ENCODE measurements around the gene CRYBA1.

DNA sequence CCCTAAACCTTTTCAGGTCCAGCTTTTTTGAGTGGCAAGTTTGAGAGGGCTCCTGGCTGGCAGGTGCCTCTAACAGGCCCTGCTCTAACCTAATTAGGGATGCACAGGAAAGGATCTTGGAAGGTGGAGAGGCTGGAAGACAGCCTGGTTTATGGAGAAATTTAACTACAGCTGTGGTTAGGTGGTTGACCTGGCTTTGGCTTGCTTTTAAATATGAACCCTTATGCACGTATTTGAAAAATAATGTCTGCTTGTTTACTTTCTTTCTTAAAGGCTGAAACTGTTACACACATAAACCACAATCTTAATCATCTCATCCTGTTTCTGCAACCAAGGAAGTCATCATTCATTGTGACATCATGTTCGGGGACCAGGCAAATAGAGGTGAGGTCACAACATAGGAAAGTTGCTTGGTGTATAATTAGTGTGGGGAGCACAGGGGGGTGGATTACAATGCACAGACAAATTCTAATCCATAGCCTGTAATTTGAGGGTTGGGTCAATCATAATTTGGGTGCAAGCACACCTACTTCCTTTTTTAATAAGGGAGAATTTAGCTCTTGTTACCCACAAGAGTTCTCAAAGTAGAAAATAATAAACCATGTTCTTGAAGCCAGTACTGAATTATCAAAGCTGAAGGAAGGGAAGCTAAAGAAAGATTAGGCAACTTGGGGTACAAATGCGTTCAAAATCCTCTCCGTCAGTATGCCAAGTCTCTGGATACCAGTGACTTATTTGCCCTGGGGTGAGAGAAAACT is 23.2 kb upstream of the DHRS13 start:
- PRO-cap: no peak

GRCh38 chr17:28937183-28938236 is 13.8 kb downstream of the PHF12 start:
- PRO-cap: no peak

DNA sequence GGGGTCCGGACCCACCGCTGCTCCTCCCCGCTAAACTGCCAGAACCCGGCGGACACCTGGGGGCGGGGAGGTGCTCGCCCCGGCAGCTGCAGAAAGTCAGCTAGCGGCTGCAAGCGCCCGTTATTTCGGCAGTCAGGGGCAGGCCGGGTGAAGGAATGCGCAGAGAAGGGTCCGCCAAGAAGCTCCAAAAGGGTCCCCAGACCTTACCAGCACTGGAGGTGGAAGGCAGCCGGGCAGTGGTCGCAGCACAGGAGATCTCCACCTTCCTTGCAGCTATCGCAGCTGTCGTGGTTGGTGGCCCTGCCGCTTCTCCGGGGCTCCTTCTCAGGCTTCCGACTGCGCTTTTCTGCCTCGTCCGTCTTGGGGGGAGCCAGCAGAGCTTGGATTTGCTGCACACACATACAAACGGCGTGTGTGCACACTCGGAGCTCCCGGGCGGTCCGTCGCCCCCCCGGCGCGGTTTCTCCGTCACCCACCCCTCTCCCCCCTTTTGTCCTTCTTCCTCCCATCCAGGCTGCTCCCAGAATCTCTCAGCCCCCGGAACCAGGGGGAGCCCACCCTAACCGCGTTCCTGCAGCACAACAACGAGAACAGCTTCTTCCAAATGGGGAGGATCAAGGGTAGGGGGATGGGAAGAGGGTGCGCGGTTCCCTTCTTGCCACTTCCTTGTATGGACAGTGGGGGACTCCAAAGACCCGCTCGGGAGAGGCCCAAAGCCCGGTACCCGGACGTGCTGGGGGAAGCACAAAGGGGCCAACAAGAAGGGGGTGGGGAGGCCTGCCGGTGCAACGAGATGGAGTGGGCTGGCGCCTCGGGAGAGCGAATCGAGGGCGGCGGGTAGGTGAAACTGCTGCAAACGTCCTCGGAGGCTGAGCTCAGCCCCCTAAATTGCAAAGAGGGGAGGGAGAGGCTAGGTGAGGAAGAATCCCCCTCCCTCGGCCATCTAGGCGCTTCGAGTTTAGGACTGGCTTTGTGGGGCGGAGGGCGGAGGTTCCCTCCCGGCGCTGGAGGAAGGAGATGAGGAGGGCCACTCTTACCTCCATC is 1.1 kb downstream of the PHF12 start:
- PRO-cap: bidirectional peak, plus-strand start at position 41 of the sequence, minus-strand start outside the sequence; bidirectional peak, plus-strand start at position 759 of the sequence, minus-strand start at position 586 of the sequence

- PRO-cap: no peak
These were observed 23.7 kb downstream of the SEZ6 start for GRCh38 chr17:28981928-28982763.

DNA sequence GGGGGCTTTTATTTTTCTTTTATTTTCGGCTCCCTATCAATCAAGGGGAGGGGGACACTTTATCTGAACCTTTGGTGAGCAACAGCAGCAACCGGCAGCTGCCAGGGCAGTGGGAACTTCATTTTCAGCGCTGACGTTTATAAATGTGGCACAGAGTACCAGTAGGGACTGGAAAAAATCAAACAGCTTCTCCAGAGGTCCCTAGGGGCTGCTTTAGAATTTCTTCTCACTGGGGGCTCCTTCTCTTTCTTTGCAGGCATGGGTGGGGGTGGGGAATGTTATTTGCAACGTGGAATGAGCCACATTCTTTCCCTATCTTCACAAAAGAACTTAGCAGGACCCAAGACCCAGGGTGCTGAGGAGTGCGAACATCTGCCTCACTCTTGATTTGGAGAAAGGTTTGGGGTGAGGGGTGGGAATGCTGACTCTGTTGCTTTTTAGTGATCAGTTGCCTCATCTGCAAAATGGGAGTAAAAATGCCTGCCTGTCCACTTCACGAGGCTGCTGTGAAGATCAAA is 10.9 kb upstream of the PIPOX start:
- PRO-cap: bidirectional peak, plus-strand start at position 380 of the sequence, minus-strand start at position 142 of the sequence

DNA sequence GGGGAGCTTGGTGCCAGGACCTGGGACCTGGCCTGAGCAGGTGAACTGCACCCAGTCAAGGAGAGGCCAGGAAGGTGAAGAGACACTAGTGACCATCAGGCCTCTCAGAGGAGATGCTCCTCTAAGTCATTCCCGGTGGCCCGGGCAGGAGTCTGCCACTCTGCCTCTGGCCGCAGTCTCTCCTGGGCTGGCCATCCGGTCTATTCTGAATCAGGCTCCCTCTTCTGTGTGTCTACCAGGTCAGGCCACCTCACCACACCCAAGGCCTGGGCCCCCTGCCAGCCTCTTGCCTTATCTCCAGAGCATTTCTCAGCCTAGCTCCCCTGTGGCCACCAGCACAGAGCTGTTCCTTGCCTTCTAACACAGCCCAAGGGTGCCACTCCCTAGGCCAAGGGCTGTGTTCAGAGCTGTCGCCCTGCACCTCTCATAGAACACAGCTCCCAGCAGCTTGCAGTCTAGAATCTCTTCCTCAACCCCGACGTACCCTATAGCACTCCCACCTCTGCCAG is 55.3 kb downstream of the MYO18A start:
- PRO-cap: no peak

DNA sequence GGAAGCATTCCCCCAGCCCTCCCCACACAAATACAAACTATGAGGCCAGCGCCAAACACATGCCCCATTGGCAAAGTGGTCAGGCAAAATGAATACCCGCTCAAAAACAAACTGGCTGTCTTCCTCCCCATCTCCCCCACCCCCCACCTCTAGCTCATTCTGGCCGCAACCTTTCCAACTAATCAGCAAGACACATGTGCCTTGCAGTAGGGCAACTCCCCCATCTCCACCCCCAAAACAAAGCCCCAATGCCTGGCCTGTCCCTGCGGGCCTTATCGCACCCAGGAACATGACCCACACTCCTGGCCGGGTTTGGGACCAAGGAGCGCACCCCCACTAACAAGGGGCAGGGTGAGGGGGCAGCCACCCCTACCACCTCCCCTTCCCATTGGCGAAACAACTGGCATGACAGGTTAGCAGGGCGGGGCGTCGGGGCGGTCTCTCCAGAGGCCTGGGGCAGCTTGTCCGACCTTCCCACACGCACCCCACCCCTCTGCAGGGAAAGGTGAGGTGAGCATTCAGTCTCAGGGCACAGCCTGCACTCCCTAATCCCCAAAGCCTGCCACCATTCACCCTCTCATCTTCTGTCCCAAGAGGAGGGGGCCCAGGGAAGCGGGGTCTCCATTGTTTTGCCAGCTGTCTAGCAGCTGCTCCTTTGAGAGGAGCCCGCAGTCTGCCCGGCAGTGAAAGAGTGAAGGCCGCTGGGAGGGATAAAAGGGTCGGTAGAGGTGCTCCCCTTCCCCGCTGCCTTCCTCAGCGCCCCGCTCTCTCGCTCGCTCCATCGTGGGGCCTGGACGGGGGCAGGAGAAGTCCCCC is 860 bp downstream of the MYO18A start:
- PRO-cap: bidirectional peak, plus-strand start at position 479 of the sequence, minus-strand start at position 314 of the sequence; unidirectional peak, plus-strand start at position 669 of the sequence

DNA sequence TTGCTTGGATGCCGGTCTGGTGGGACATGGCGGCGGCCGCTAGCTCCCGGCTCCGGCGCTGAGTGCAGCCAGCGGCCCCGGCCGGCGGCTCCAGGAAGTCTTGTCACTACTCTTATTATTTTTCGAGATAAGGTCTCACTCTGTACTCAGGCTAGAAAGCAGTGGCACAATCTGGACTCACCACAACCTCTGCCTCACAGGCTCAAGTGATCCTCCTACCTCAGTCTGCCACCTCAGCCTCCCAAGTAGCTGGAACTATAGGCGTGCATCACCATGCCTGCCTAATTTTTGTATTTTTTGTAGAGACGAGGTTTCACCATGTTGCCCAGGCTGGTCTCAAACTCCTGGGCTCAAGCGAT is 24.2 kb upstream of the MYO18A start:
- PRO-cap: no peak

DNA sequence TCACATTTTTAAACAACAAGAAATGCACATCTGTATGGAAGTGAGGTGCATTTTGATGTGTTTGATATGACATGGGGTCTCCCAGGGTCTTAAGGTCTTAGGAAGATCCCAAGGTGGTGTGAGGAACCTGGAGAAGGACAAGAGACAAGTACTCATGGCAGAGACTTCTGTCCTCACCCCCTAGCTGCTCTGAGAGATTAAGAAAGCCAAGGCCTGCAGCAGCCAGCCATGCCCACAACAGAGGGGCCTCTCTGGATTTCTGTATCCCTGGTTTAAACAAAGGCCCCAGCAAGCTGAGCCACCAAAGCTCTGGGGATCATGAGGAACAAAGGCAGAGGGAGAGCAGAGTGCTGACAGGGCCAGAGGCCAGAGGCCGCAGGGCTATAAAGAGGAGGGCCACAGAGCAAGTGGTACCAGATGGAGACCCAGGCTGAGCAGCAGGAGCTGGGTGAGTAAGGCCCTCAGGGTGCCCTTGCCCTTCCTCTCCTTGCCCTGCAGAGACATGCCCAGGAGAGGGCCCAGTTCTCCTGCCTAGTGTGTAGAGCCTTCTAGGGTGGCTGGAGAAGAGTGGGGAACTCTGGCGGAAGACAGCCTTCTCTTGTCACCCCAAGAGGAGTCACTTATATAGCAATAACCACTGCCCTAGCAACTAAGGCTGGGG is at the start of gene CRYBA1:
CRYBA1 (plus strand) TSS at position 413 of the 661 bp plus-strand sequence.
- PRO-cap: no peak

DNA sequence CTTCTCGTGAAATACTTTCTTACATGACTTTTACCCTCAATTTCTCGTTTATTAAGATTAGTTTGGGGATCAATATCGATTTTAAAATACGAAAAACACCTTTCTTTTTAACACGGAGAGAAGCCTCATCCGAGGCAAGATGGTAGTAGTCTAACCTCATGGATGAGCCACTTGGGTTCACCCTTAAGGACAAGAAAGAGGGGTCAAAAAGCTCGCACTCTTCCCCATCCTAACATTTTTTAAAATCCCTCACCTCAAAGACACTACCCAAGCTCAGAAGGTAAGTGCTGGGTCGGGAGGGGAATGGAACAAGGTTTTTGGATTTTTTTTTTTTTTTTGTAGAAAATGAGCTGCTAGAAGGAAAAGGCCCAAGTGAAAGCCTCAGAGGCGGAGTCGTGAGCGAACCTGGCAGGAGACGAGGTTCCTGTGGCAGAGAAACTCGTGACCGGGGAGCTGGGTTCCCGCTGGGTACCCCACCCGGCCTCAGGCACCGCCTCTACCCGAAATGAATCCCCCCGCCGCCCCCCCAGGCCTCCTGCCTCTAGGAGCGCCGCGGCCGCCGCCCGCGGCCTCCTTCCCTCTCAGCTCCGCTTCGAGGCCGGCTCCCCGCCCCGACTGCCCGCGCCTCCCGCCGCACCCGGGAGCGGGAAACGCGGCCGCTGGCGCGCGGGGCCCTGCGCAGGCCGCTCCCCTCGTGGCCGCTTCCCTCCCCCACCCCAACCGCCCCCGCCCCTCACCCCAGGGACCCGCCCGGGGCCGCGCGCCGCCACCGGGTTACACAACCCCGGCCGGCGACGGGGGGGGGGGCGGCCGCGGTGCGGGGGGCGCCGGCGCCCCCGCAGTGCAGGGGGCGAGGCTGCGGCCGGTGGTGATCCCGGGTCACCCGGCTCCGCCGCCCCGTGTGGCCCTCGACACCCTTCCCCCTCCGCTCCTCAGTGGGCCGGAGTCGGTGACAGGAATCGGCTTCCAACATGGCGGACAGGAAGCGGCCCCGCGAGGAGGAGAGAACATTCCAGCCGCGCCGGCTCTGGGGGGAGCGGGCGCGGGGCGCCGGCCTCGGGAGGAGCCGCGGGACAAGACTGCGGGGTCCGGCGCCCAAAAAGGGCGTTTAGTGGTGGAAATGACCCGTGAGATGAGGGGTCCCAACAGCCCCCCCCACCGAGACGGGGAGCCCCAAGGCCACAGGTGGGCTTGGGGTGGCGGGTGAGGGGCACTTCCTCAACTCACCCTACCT is 1.4 kb downstream of the NUFIP2 start:
- PRO-cap: bidirectional peak, plus-strand start at position 1,010 of the sequence, minus-strand start at position 617 of the sequence

DNA sequence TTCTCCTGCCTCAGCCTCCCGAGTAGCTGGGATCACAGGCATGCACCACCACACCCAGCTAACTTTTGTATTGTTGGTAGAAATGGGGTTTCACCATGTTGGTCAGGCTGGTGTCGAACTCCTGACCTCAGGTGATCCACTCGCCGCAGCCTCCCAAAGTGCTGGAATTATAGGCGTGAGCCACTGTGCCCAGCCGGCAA is 38.5 kb upstream of the NUFIP2 start:
- PRO-cap: no peak

- PRO-cap: no peak
These were observed 39.9 kb downstream of the TAOK1 start for GRCh38 chr17:29429817-29430683.

GRCh38 chr17:29498254-29498583 is 68.6 kb downstream of the ABHD15 start:
- PRO-cap: no peak

- PRO-cap: no peak
These were observed 428 bp upstream of the GIT1 start for GRCh38 chr17:29589958-29590193.

GRCh38 chr17:29613177-29613965 is 9.3 kb downstream of the CORO6 start:
- PRO-cap: bidirectional peak, plus-strand start at chr17:29613644, minus-strand start at chr17:29613500

DNA sequence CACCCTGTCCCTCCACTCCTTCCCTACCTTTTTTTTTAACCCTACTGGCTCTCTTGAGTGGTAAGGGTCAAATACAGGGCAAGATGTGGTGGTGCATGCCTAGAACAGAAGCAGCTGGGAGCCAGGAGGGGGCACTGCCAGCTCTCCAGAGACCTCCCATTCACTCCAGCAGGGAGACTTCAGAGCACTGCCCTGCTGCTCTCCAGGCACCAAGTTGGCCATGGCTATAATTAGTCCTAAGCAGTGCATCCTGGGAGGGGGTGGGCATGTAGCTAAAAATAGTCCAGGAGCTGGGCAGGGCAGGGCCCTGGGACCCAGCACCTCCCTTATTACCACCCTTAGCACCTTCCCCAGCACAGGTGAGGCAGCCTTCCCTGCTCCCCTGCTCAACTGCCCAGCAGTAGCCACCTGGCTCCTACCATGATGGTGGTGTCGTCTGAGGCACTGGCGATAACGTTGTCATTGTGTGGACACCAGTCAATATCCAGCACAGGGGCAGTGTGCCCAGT is 3.4 kb downstream of the CORO6 start:
- PRO-cap: no peak

DNA sequence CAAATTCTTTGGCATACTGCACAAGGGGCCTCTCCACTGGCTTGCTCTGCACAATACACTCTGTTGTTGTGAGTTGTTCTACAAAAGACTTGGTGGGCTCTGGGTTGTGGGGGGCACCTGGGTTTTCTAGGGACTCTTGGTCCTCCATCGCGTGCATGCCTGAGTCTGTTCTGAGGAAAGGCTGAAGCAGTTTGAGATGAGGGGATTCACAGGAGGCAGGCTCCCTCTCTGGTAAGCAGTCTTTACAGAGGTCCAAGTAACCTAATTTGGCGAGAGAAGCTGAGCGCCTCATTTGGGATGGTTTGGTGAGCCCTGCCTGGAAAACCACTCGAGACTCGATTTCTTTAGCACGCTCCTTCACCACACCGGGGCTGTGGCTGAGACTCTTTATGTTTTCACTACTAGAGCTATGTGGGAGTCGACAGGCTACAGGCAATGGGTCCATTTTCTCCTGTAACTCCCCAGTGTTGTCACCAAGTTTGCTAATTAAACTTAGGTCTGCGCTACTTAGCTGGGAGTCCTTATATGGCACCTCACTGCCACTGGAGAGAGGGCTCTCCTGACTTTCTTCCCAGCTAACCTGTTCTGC is 8.4 kb upstream of the CORO6 start:
- PRO-cap: no peak

GRCh38 chr17:29666728-29667395 is 44.1 kb upstream of the CORO6 start:
- PRO-cap: no peak

DNA sequence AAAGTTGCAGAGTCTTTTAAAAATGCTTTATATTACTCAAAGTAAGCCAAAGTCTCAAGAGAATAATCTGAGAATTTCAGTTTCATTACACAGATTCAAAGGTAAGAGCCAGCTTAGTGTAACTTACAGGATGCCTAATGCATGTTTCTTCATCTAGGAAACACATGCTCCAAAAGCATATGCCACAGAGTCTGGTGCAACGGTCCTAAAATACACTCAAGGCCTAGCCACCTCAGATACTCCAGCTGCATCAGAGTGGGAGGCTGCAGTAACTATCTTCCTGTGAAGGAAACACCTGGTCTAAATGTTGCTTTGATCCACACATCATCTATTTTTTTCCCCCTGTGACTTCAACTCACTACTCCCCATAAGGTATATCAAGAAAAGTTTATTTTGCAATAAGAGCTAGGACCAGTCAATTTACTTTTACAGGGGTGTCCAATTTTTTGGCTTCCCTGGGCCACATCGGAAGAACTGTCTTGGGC is 51.6 kb upstream of the CORO6 start:
- PRO-cap: no peak

DNA sequence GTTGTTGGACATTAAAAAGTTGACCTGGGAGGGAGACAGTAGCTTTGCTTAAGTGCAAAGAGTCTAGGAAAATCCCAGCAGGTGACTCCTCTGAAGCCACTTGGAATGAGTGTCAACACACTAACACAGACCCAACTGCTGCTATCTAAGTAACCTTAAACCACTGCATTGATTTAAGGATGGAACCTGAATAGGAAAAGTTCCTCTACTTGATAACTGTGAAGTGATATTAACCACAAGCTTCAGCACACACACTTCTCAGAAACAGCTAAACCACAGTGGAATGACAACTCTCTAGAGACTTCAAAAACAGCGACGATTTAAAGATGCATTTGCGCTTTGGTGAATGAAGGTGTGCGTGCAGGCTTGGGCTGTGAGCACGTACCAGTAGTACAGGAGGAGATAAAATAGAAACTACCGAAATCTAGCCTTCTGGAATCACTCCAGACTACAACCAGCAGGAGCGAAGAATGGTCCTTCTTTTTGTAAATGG is 137.6 kb upstream of the CORO6 start:
- PRO-cap: no peak

Measured in WTC11 (cell line).